Right cardiac atrium (tissue), 1 donor: ENCODE measurements around the genes PRG4, CDC73 and B3GALT2.

GRCh38 chr1:185719220-185719829 is 14.9 kb upstream of the HMCN1 start:
- PRO-cap = no peak

- PRO-cap = no peak
Measured at GRCh38 chr1:186153691-186154226, 142.3 kb upstream of the PRG4 start.

- PRO-cap = no peak
Measured at GRCh38 chr1:186296175-186296389, at the start of gene PRG4. Gene PRG4 (plus strand): TSS chr1:186296279.

DNA sequence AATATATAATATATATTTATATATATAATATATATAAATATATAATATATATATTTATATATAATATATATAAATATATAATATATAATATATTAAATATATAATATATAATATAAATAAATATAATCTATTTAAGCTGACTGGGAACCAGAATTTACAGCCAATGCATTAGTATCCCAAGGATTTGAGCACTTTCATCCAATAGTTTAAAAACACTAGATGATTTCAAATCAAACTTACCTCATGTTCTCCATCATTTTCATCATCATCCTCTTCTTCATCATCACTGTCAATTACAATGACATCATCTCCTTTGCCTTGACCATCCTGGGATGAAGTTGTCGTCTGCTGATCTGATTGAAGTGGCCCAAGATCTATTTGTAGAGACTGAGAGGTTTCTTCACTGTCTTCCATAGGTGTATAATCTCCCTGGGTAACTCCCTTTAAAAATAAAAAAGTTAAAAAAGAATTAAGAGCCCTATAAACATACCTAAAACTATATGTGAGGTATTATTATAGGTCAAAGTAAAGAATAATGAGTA is 31.2 kb downstream of the PRG4 start:
- PRO-cap = no peak

DNA sequence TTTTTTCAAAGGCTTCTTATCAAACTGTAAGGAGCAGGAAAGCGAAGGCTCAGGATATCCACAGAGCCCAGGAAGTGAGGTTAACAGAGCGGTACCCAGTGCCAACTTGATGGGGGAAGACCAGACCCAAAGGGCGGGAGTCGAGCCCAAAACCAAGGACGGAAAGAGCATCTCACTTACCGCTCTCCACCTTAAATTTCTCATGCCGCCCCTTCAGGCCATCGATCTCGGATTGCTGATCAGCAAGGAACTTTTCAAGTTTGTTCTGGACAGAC is 418 bp downstream of the TPR start:
- PRO-cap = no peak

DNA sequence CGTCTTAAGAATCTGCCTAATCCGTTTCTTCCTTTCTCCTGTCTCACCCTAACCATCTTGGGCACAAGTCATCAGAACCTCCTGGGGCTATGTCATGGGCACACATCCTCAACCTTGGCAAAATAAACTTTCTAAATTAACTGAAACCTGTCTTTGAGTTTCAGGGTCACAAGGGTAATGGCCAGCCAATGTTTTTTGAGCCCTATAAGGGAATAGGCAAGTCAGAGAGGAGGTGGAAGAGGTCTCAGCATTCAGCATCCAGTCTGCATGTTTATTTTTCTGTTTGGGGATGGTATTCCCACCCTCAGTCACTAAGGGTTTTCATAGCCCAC is 579.7 kb downstream of the PLA2G4A start:
- PRO-cap = no peak

- PRO-cap = no peak
Measured at GRCh38 chr1:191368781-191369395, 789.4 kb upstream of the RGS18 start.

- PRO-cap = no peak
Measured at GRCh38 chr1:192489658-192490192, 85.8 kb upstream of the RGS1 start.

- PRO-cap = no peak
Measured at GRCh38 chr1:192550841-192551419, 24.6 kb upstream of the RGS1 start.

DNA sequence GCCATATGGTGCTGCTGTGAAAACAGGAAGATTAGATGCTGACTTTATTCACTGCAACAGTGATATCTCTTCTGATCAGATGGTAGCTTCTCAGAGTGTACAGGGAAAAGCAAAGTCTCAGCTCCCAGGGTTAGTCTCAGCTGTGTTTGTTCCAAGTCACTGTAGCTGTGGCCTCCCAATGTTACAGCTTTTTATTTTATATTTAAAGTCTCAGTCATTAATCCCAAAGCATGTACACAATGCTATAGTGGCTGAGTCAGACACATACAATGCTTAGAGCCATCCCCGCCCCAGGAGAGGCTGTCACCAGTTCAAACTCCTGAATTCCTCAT is 42.7 kb upstream of the RGS2 start:
- PRO-cap = no peak

- PRO-cap = no peak
Measured at GRCh38 chr1:192904388-192905003, 95.7 kb downstream of the RGS2 start.

DNA sequence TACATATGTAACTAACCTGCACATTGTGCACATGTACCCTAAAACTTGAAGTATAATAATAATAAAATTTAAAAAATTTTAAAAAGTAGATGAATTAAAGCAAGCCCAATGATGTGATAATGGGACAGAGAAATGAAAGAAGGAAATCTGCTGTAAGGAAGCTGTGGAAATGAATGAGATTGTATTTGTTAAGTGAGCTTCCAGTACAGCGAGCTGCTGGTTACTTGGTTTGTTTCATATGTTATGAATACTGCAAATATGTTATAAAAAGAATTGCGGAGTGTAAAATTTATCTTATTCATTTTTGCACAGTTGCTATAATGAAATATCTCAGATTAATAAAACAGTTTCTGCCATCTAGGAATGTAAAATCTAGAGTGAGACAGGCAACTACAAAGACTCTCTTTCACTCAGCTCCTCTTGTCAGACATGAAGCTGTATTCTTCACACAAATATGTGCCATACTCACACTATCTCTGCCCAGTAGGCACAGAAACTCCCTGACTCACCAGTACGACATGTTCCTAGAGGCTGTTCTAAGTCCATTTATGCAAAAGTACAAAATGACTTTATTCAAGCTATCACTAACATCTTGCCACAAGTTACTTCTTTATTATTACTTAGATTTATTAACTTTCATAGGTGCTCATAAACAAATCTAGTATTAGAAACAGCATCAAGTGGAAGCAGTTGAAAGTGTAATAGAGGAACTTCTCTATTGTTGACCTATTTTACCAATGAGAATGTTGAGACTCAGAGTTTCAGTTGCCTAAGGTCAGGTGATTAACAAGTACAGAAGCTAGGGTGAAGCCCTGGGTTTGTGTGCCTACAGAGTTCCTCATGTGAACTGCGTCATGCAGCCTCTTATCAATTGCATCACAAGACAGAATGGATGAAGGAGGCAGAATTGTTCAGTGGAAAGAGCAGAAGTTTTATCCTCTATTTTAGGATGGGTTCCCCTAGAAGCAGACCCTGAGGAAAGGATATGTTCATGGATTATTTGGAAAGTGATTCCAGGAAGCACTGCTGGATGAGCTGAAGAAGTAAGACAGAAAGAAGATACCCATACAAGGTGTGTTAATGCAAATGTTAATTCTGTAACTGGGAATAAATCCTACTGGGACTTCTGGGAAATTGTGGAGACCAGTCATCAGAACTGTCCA is 98.8 kb downstream of the RGS2 start:
- PRO-cap = no peak

GRCh38 chr1:193059814-193060648 is 619 bp downstream of the RO60 start:
- PRO-cap = bidirectional peak, plus-strand start at chr1:193060134, minus-strand start at chr1:193060070

DNA sequence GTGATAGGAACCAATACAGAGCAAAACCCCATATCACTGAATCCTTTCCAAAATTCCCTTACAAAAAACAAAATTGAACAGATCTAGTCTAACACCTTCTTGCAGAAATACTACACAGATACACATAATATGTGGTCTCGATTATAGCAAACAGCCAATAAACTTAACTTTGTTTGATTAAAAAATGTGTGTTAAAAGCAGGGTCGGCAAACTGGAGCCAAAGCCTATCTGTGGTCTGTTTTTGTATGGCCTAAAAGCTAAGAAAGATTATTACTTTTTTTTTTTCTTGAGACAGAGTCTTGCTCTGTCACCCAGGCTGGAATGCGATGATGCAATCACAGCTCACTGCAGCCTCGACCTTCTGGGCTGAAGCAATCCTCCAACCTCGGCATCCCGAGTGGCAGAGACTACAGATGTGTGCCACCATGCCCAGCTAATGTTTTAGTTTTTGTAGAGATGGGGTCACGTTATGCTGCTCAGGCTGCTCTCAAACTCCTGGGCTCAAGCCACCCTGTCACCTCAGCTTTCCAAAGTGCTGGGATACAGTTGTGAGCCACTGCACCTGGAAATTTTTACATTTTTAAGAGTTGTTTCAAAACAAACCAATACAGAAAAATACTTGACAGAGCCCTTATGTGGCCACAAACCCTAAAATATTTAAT is 6.4 kb upstream of the GLRX2 start:
- PRO-cap = no peak

GRCh38 chr1:193115542-193116212 is 6.2 kb upstream of the CDC73 start:
- PRO-cap = no peak

- PRO-cap = no peak
Measured at GRCh38 chr1:193120864-193121510, 844 bp upstream of the CDC73 start.

- PRO-cap = bidirectional peak, plus-strand start at chr1:193122132, minus-strand start at chr1:193121734
Measured at GRCh38 chr1:193121922-193122735, at the start of gene CDC73. Gene CDC73 (plus strand): TSS chr1:193122031.

- PRO-cap = unidirectional peak, minus-strand start at chr1:193186607
Measured at GRCh38 chr1:193185904-193186921, at the start of gene B3GALT2. Gene B3GALT2 (minus strand): TSS chr1:193186613.

DNA sequence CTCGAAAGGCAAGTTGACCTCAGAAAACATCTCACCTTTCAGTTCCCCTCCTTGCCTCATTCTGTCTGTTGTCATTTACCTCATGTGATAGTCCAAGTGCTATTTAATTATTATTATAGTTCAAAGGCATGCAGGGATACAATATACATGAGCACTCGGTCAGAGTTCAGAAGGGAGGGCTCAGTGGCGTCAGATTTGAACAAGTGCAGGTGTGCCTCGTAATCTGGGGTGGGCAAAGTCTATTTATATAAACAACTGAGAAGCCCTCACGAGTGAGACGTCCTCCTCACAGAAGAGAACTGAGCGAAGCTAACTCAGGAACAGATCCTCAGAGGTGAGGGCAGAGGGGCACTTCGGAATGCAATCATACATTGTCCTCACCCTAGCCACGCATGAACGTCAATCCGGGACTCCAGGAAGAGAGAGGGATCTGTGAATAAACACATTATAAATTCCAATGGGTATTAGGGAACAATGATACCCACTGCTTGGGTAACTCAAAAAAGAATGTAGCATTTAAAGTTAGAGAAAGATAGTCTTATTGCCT is 127.0 kb upstream of the B3GALT2 start:
- PRO-cap = no peak

DNA sequence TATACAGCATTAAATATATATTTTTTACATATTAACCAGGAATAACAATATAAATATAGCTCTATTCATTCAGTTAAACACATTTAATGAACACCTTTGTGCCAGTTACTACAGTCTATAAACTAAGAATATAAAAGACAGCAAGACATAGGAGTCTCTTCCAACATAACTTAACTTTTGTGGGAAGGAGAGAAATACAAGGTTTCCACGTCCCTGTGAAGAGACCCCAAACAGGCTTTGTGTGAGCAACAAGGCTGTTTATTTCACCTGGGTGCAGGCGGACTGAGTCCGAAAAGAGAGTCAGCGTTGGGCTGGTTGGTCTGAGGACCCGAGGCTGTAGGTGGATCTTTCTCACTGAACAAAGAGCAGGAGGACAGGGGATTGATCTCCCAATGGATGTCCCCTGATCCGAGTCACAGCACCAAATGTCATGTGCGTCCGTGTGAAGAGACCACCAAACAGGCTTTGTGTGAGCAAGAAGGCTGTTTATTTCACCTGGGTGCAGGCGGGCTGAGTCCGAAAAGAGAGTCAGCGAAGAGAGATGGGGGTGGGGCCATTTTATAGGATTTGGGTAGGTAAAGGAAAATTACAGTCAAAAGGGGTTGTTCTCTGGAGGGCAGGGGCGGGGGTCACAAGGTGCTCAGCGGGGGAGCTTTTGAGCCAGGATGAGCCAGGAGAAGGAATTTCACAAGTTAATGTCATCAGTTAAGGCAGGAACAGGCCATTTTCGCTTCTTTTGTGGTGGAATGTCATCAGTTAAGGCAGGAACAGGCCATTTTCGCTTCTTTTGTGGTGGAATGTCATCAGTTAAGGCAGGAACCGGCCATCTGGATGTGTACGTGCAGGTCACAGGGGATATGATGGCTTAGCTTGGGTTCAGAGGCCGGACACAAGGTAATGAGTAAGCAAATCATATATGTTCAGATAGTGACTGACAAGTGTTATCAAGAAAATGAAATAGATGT is 760.2 kb downstream of the KCNT2 start:
- PRO-cap = no peak